Type B pancreatic cell (in vitro differentiated cells): ENCODE measurements around the genes PLXDC1, PNMT and ZPBP2.

DNA sequence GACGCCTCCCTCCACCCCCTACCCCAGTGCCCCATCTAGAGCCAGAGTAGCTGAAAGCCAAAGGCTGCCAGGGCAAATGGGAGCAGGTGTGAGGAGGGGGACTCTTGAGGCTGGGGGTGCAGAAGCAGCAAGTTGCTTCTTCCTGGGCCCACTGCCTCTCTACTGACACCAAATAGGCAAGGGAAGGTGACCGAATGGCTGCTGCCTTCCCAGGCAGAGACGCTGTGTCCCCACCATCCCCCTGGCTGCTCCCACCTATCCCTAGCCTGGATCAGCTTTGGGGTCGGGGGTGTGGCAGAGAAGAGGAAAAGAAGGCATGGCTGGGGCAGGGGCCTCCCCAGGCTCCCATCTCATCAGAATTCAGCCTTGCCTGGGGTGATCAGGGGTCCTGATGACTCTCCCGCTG, 775 bp downstream of the PLXDC1 start:
- PRO-cap, result no peak

GRCh38 chr17:39151065-39152169, at the start of gene PLXDC1:
TSS of gene PLXDC1 (minus strand) at chr17:39151637.
- PRO-cap, result no peak

DNA sequence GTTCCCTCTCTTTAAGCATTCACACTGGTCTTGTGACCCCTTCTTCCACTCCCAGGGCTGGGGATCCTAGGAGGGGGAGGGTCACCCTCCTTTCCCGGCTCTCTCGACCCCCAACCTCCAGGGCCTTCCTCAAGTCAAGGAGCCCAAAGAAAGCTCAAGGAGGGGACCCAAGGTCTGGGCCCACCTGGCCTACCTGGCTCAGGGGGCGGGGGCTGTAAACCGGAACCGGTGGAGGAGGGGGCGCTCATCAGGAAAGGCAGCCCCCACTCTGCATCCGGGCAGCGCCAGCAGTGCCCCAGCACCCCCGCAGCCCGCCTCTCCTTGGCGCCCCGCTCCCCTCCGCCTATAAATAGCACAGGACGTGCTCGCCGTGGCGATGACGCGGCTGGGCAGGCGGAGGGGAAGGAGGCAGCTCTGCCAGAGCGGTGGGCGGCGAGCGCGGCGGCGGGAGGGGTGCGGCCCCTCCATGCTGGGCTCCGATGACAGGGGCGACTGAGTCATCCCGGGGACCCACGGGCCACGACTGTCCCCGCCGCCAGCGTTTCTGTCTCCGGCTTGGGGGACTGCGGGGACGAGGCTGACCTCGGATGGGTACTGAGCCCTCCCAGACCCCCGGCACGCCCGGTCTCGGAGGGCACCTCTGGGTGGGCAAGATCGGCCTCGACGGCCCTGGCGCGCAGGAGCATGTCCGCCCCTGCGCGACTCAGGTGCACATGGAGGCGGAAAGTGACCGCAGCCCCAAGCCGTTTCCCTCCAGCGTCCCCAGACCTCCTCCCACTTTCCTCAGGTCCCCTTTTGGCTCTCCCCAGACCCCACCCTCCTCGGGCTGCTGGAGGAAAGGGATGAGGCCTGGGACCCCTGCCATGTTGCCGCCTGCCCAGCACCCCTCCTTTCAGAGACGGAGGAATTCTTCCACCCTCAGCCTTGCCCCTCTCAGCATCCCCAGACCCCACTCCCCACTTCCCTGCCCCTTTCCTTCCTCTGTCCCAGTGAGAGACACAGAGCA, 9.7 kb downstream of the RPL19 start:
- PRO-cap, result bidirectional peak, plus-strand start at position 376 of the sequence, minus-strand start at position 323 of the sequence

DNA sequence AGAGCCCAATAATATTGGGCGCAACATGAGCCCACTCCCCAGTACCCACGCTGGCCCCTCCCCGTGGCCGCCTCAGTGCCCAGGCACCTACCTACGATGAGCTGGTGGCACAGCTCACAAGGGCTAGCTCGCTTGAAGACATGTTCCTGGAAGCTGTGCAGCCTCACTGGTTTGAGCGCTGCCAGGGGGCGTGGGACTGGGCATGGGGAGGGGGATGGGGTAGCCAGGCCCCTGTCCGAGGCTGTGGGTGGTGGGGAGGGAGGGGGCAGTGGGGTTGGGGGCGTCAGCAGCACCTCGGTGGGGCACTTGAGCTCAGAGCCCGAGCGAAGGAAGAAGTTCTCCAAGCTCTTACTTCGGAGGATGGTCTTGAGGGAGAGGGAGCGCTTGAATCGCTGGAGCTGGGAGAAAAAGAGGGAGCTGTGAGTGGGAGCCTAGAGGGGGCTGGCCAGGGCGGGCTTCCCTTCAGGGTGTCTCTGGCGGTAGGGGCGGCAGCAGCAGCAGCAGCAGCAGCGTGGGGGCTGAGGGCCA, 7.9 kb downstream of the STAC2 start:
- PRO-cap, result no peak

DNA sequence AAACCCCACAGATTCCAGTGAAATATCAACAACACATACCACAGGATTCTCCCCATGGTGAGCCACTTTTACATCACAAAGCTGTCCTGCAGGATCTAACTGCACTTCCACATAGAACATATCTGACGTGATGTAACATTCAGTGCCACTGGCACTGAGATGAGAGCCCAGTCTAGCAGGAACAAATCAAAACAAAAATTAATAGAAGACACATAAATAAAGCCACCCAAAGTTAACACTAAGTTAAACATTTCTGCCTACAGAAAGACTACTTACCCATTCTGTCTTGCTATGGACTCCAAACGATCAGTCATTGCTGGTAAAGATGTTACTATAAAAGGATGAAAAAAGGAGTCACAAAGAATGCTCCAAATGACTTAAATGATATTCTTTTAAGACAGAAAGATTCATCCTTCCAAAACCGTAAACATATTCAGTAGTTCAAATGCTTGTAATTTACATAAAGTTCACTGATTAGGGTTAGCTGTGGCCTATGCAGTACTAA, 10.7 kb downstream of the MED1 start:
- PRO-cap, result no peak

GRCh38 chr17:39564052-39564877, 43.5 kb downstream of the NEUROD2 start:
- PRO-cap, result no peak

DNA sequence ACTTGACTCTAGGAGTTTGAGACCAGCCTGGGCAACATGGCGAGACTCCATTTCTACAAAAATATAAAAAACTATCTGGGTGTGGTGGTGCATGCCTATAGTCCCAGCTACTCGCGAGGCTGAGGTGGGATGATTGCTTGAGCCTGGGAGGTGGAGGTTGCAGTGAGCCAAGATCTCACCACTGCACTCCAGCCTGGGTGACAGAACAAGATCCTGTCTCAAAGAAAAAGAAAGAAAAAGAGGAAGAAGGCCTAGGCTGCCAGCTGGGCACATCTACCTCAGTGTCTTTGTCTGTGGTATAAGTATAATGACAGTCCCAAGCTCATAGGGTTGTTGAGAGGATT, 13.8 kb downstream of the NEUROD2 start:
- PRO-cap, result no peak

DNA sequence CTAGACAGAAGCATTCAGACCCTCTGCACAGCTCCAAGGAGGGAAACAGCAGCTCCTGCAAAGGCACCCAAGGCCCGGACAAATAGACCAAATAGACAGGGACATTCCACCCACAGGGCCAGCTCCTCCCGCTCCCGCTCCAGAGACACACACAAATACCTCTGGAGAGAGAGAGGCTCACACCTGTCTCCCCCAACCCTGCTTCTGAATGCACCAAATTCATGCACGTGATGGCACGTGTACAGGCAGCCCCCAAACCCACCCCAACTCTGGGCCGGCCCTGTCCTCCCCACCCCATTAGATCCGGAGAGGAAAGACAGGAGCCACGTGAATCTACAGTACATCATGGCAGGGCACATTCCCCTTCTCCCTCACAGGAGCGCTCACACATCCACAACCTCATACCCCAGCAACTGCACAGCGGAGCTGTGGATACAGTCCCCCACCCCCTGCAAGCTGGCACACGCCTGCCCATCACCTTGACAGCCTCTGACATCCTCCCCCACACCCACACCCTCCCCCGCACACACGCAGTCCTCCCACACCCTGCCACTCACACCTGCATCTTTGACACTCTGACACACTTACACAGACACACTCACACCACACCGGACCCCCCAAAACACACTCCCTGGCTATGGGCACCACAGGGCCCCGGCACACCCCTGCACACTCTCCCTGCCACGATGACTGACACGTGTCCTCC, 776 bp upstream of the PPP1R1B start:
- PRO-cap, result no peak

DNA sequence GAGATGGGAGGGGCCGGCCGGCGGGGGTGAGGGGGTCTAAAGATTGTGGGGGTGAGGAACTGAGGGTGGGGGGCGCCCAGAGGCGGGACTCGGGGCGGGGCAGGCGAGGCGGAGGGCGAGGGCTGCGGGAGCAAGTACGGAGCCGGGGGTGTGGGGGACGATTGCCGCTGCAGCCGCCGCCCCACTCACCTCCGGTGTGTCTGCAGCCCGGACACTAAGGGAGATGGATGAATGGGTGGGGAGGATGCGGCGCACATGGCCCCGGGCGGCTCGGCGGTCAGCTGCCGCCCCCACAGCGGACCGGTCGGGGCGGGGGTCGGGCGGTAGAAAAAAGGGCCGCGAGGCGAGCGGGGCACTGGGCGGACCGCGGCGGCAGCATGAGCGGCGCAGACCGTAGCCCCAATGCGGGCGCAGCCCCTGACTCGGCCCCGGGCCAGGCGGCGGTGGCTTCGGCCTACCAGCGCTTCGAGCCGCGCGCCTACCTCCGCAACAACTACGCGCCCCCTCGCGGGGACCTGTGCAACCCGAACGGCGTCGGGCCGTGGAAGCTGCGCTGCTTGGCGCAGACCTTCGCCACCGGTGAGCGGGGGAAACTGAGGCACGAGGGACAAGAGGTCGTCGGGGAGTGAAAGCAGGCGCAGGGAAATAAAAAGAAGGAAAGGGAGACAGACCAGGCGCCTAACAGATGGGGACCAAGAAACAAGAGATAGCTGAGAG, at the start of gene PNMT:
Gene PNMT (plus strand): TSS at position 355 of the 717 bp plus-strand sequence.
- PRO-cap, result no peak

GRCh38 chr17:39725601-39726157, 4.7 kb downstream of the MIEN1 start:
- PRO-cap, result no peak

DNA sequence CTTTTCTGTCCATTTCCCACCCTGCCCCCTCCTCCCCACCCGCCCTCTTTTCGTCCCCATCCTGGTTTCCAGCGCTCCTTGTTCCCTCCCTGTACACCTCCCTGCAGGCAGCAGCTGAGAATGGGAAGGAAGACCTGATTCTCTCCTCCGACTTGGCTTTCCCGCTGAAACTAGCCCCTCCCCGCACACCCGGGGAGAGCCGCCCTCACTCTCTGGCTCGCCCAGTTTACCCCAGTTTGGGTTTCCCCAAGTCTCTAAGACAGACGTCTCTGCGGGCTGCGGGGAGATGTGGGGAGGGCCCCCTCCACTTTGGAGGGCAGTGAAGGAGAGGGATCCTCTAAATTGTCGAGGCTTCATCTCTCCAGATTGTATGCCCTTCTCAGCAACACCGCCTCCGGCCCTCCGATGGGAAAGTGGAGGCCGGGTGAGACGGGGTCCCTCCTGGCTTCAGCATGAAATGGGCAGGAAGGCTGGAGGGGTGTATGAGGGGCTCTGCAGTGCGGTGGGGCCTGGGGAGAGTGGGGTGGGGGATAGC, 830 bp downstream of the GRB7 start:
- PRO-cap, result bidirectional peak, plus-strand start at position 234 of the sequence, minus-strand start at position 122 of the sequence

GRCh38 chr17:39750156-39751168, 12.7 kb downstream of the GRB7 start:
- PRO-cap, result no peak

DNA sequence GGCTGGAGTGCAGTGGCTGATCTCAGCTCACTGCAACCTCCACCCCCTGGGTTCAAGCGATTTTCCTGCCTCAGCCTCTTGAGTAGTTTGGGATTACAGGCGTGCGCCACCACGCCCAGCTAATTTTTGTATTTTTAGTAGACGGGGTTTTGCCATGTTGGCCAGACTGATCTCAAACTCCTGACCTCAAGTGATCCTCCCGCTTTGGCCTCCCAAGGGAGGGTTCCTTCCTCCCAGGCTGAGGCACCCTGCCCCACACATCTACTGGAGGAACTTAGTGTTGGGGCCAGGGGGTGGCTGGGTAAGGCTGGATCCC, 15.7 kb downstream of the GRB7 start:
- PRO-cap, result no peak

- PRO-cap, result no peak
These were observed 40.1 kb downstream of the GRB7 start for GRCh38 chr17:39777634-39778375.

GRCh38 chr17:39792939-39793354, 55.2 kb downstream of the GRB7 start:
- PRO-cap, result no peak

- PRO-cap, result no peak
These were observed at the start of gene ZPBP2 for GRCh38 chr17:39867496-39868793. TSS of gene ZPBP2 (plus strand) at chr17:39868202.

DNA sequence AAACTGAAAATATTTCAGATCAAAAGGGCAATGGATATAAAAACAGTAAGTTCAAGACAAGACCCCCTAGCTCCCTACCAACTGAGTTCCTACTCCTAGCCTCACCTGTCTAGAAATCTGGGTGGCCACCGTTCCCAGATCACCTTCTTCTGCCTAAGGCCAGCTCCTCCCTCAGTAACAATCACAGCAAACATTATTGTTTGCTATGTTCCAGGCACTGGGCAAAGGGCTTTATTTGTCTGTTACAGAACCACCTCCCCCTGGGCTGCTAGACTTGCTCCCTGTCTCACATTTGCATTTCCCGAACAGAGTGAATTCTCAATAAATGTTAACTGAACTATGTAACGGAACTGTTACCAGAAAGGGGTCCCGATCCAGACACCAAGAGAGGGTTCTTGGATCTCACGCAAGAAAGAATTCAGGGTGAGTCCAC, 6.8 kb downstream of the LRRC3C start:
- PRO-cap, result no peak

GRCh38 chr17:39939972-39940434, 12.5 kb downstream of the LRRC3C start:
- PRO-cap, result no peak

DNA sequence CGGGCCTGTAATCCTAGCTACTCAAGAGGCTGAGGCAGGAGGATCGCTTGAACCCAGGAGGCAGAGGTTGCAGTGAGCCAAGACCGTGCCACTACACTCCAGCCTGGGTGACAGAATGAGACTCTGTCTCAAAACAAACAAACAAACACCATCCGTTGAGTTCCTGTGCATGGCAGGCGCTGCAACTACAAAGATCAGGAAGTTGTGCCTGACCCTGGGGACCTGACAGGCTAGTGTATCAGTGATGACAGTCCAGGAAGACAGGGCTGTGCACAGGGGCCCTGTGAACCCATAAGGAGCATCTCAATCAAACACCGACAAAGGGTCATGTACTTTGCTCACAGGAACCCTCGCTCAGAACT, 14.3 kb upstream of the GSDMA start:
- PRO-cap, result no peak

DNA sequence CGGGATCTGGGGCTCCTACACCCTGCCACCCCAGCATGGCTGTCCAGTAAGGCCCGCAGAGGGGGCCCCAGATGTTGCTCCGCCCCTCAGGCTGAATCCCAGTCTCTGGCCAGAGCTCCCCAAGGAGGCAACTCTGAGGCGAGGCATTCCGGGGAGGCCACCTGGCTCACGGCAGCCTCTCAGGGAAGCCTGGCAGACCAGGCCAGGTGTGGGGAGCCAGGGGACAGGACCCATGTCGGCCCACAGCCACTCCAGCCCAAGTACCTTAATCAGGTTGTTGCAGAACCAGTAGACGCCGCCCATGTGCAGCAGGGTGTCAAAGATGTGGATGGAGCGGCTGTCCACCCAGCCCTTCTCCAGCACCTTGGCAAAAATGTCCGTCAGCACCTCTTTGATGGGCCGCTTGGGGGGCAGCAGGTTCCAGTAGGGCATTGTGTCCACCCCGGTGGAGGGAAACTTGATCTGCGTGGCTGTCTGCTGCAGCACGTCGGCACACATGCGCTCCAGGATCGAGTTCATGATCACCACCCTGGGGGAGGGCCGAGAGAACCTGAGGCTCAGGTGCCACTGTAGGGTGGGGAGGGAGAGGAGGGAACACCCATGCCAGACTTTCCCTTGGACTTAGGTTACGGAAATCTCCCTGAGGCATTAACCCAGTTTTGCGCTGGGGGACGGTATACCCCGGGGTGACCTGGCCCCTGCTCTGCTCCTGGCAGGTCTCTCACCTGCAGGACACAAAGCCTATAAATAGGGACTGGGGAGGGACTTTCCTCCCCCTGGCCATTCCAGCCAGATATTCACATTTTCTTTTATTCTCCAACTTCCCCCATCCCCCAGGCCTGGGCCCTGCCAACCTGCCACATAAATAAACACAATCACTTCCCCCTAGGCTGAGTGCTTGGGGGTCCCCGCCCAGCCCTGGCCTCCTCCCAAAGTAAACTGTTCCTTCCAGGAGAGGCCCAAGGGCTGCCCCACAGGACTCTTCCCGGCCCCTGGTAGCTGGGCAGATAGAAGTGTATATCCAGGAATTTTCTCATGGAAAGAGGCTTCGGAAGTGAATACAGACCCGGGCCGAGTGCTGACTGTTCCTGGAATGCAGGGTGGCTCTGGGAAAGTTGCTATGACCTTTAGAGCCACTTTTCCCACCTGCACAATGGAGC, 8.0 kb downstream of the CSF3 start:
- PRO-cap, result no peak